Neural cell (in vitro differentiated cells): ENCODE measurements around a stretch of chr7.

DNA sequence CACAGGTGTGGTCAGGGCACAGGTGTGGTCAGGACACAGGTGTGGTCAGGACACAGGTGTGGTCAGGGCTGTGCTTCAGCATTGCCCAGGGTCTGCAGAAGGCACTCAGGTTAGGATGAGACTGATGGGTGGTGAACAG is 17.7 kb upstream of the GRIFIN start:
- RAMPAGE, long total RNA, result no peak

DNA sequence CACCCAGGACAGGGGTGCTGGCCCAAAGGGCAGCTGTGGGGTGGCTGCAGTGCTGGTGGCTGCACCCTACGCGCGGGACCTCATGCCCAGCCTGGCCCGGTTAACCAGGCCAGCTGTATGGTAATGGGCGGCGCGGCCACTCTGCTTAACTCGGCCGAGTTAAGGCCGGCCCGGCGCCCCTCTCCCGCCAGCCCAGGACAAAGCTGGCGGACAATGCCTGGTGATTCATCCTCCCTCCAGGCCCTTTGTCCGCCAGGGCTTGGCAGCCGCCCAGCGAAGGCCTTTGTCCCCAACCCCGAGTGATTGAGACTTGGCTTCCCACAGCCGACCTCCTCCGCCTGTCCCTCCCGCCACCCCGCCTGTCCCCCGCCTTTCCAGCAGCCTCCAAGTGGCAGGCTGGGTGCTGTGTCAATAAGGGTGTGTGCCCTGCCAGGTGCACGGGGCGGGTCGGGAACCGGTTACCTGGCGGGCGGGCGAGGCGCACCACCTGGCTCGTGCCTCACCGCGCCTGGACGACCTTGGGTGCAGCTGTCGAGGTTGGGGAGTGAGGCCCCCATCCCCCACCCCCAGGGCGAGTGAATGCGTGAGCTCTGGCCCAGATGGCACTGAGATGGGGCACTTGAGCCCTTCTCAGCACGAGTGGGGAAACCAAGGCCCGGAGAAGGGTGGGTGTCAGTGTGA is 4.5 kb downstream of the LFNG start:
- RAMPAGE, long total RNA, result no peak

GRCh38 chr7:2538562-2539541 is 16.5 kb downstream of the BRAT1 start:
- RAMPAGE, long total RNA, result no peak

GRCh38 chr7:2553851-2554759 is 1.2 kb downstream of the BRAT1 start:
- RAMPAGE, long total RNA, result no peak

- RAMPAGE, long total RNA, result no peak
These were observed 28.9 kb downstream of the IQCE start for GRCh38 chr7:2587686-2588053.

DNA sequence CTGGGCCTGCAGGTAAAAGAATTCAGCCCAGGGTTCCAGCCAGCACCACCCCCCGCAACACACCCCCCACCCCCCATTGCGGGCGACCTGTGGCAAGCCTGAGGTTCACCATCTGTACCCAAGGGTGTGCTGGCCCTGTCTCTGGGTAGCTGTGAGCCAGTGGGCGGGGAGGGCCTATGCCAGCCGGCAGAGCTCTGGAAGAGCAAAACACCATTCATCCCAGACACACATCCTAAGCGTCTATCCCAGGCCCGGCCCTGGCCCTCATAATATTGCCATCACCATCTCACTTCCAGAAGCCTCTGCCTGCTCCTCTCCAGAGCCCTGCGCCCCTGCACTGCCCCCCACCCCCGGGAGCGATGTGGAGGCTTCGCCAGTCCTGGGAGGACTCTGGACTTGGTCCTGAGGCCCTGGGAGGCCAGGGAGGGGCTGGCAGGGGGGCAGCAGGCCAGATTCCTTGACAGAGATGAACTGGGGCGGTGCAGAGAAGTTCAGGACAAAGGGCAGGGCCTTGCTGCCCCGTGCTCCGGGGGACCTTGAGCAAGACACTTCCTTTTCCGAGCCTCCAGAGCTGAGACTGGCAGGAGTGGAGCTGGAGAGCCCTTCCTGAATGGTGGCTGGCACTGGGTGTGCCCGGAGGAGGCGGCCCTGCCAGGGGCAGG is 8.7 kb upstream of the TTYH3 start:
- RAMPAGE, long total RNA, result no peak

- RAMPAGE, long total RNA, result no peak
These were observed 6.4 kb downstream of the TTYH3 start for GRCh38 chr7:2637840-2638853.

GRCh38 chr7:2646400-2646696 is 14.6 kb downstream of the TTYH3 start:
- RAMPAGE, long total RNA, result no peak

DNA sequence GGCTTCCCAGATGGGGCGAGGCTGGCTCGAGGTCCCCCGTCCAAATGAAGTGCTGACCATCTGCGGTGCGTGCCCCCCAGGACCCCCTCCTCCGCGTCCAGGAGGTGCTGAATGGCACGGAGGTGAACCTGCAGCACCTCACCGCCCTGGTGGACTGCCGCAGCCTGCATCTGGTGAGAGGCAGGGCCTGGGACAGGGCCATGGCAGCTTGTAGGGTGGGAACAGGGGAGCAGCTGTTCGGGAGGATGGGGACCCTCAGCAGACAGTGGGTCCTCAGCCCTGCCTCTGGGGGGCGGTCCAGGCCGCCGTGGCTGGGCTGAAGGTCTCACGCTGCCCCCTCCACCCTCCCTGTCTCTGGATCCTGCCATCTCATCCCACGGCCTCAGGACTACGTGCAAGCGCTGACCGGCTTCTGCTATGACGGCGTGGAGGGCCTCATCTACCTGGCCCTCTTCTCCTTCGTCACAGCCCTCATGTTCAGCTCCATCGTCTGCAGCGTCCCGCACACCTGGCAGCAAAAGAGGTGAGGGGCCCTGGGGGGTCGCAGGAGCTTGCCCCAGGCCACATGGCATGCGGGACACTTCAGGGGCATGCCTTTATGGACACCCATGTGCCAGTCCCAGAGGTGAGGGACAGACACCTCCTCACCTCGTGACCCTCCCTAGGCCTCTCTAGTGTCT is 24.4 kb downstream of the TTYH3 start:
- RAMPAGE, long total RNA, result no peak

- RAMPAGE, long total RNA, result no peak
These were observed 23.6 kb upstream of the AMZ1 start for GRCh38 chr7:2664291-2664964.

DNA sequence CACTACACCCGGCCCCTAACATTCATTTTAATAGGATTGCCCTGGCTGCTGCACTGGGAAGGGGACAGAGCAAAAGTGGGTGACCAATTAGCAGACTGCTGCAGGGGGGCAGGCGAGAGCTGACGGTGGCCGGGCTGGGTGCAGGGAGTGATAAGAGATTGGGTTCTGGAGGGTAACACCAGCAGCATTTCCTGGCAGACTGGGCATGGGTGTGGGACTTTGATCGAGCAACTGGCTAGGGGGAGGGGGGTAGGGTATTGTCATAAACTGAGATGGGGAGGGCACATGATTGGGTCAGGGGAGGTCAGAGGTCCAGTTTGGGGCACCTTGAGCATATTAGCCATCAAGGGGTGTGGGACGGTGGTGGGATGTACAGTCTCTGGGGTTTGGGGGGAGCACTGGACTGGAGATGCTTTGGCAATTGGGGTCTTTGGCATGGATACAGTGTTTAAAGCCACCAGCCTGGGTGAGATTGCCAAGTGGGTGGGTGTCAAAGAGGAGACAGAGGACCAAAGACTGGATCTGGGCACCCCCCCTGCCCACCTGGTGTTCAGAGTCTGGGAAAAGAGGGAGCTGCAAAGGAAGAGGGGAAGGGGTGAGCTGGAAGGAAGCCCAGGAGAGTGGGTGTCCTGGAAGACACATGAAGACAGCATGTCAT is 20.0 kb upstream of the AMZ1 start:
- RAMPAGE, long total RNA, result no peak

DNA sequence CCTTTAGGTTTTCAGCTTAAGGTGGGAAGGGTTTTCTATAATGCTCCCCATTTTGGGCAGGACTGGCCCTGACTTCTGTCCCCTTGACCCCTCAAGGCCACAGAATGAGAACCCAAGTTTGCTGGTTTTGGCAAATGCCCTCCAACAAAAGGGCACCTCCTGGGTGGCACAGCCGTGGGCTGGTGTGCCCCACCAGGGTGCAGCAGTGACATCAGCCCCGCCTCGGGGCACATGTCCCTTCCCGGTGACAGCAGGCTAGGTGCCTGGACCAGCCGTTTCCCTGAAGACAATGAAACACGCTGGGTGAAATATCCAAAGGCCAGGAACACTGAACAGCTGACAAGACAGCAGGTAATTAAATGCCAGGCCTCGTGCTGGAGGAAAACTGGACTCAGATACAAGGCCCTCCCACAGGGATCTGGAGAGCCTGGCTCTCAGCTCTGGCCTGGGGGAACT is 11.5 kb upstream of the AMZ1 start:
- RAMPAGE, long total RNA, result no peak

DNA sequence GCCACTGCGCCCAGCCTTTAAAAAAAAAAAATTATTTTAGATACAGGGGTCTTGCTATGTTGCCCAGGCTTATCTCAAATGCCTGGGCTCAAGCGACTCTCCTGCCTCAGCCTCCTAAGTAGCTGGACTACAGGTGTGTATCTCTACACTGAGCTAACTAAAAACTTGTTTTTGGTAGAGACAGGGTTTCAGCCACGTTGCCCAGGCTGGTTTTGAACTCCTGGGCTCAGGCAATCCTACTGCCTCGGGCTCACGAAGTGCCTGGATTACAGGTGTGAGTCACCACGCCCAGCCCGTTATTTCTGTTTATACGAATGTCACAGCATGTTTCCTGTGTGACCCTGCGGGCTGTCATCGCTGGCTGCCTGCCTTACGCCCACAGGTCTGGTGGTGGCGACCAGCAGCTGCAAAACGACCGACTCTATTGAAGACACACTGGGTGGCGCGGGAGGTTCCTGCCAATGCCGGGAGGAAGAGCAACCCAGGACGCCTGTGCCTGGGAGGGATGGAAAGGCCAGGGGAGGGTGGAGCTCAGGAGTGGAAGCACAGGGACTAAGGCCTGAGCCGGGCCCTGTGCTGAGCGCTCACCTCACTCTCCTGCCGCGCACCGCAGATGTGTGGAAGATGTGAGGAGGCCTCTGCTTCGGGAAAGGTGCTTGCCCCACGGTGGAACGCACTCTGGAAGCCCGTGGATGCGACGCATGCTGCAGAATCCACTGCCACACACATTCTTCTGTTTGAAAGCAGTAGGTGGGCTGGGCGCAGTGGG is 32.9 kb downstream of the AMZ1 start:
- RAMPAGE, long total RNA, result no peak

- RAMPAGE, long total RNA, result no peak
These were observed 37.2 kb downstream of the AMZ1 start for GRCh38 chr7:2724964-2725845.

DNA sequence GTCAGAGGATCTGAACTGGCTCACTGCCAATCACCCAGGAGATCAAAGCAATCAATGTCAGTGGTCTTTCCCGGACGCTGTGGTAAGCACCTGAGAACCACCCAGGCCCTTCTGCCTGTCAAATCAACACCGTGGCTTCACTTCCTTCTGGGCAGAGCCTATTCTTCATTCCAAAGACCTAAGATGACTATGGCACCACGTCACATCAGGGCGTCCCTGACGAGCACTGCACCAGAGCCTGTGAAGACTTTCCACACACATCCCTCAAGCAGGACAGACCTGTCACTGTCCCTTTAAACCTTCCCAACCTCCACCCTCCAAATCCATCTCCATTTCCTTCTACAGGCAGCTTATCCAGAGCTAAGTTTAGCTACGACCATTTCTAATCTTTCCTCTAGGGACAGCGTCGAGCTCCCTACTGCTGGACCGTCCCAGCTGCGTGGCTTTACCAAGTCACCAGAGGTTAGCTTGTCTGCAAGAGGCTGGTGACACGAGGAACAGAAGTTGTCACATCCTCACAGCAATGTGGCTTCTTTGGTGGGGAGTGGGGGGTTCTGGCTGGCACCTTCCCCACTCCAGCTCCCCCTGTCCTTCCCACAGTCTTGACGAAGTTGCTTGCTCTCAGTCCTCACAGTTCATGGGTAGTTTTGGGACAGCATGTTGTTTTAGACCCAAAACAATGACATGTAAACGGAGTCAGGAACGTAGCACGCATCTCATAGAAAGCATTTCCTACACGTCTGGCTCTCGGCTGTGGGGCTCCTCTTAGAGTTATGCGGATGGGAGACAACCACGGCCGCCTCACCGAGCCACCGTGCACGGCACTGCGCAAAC is 72.6 kb downstream of the AMZ1 start:
- RAMPAGE, long total RNA, result no peak

- RAMPAGE, long total RNA, result no peak
These were observed 36.1 kb downstream of the GNA12 start for GRCh38 chr7:2807749-2808606.

DNA sequence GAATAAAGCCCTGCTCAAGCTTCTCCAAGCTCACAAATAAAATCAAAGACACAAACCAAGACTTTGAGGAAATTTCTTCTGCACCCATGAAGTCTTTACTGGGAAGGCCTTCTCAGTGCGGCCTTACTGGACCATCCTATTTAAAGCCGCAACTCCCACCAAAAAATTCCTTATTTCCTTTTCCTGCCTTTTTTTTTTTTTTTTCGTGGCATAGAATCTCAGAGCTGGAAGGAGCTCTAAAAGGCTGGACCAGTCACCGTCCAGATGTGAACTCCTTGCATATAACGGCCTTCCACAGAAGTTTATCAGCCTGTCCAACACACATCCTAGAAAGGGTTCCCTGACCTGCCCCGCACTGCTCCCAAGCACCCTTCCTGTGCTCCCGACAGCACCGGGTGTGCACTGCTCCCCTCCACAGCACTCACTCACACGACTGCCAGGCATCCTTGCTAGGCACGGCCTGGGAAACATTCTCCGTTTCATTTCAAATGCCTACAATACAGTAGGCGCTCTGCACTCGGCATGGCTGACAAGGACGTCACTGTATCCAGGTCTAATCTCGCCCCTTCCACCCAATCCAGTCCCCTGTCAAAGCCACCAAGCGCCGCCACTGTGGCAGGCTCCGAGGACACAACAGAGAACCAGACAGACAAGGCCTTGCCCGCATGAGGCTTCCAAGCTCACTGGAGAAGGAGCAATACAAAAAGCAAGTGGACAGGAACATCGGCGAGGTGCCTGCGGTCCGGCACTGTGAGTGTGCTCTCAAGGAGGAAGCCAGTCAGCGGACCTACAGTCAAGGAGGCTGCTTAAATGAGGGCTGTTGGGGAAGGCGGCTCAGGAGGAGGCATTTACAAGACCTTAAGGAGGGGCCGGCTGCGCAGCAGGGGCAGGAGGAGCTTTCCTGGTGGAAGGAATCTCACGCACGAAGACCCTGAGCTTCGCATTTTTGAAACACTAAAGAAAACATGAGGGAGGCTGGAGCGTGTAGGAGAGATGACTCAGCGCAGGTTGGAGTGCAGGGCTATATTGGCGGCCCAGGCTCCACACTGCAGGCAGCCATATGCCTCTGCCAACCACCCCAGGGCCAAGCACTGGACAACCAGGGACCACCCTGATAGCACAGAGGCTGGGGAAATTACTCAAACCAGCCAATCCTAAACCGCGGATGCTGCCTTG is 29.3 kb downstream of the GNA12 start:
- RAMPAGE, long total RNA, result no peak

GRCh38 chr7:2842000-2842489 is 2.1 kb downstream of the GNA12 start:
- RAMPAGE, long total RNA, result no peak

- RAMPAGE, long total RNA, result no peak
These were observed 57.9 kb upstream of the SDK1 start for GRCh38 chr7:3243015-3243625.

DNA sequence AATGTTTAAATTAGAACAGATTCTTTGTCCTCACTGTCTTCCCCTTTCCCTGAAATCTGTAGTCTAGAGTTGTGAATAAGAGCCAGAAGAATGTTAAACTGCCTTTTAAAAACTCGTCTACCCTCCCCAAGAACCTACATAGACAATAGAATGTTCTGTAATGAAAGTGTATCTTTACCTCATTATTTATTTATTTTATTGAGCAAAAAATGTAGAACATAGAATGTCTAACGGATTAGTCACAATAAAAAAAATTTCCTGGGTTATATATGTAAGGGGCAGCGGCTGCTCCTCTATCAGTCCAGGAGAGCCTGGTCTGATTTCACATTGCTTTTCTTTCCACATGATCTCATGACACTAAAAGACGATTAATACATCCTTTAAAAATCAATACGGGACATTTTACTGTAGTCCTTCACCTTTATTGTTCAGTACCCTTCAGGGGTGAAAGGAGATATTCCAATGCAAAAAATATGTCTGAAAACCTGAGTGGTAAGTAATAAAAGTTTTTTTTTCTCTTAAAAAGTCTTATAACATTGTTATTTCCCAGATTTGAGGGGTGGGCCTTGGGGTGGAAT is 135.8 kb downstream of the SDK1 start:
- RAMPAGE, long total RNA, result no peak